Epithelial cell of esophagus (primary cell): Measurements from ENCODE around the genes SLAMF9, PEA15 and CD84.

DNA sequence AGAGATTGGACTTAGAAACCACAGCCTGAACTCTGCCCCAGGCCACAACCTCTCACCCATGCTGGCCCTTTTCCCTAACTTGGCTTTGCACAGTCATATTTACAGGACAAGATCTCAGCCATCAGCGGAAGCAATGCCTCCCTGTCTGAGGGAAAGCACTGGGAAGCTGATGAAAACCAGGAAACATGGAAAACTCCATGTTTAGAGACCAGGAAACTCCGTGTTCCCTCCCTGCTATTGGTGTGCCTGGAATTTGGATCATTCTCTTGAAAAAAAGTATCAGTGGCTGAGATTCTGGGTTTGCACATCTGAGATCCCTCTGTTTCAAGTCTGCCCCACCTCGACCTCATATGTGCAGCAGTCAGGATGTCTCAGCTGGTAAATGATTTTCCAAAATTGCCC, 8.7 kb downstream of the CRP start:
- RRBS, result no CpG with 5 or more reads among the region's 3 CpGs

DNA sequence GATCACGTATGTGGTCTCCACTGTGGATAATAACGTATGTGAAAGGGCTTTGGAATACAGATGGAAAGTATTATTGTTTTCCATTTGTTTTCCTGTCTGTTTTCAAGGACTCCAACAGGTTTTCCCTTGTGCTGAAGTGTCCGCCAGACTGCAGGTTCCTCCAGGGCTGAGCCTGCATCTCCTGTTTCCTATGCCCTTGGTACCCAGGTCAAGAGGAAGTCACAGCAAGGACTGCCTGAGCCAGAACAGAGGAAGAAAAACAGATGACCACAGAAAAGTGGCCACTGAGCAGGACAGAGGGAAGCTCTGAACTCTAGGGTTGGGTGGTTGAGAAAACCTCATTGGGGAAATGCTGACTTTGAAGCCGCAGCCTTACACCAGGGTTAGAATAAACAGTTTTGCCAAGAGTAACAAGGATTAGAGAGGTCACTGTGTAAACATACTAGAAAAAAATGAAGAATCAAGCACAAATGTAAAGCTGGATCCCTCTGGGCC, 3.9 kb downstream of the CFAP45 start:
- RRBS, result no CpG with 5 or more reads among the region's 4 CpGs

- RRBS, result no CpG with 5 or more reads among the region's 11 CpGs
Observed at GRCh38 chr1:159936283-159936684, 9.1 kb downstream of the IGSF9 start.

- RRBS, result 0% methylated on average over 1 of the region's 13 CpGs
Observed at GRCh38 chr1:159936685-159937833, 8.4 kb downstream of the IGSF9 start.

DNA sequence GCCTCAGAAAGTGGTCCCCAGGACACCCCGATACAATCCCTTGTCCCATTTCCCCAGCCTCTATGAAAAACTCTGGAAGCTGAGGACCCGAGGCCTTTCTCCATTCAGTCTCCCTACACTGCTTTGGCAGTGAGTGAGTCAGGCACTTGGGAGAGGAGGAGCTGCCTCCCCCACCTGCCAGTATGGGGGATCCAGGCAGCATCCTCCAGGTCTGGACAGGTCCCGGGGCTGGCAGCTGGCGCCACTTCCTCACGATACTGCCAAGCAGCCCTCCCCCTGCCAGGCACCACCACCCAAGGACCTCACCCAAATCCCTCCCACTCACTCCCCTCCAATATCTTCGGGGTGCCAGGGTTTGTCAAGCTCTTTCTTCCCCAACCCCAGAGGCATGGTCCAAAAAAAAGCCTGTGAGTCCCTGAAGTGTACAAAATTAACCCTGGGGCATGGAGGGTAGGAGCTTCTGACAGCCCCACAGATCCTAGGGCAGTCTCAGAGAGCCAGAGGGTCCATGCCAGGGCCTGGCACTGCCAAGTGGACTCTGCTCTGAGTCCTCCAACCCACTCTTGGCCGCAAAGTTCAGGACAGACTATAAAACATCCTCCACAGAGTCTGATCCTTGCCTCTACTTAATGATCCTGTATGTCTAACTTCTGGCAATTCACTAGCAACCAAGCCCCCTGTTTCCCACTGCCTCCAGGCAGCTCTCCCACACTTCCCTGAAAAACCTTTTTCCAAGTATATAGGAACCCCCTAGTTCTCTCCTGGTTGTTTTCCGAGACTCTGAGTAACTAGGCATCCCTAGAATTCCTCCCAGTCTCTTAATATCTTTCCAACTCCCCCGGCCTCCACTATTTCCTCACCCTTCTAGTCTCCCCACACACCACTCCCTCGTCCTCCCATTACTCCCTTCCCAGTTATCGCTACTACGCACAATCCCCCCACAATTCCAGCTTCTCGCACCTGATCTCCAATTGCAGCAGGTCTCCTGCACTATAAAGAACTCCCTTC, 931 bp downstream of the IGSF9 start:
- RRBS, result no CpG with 5 or more reads among the region's 13 CpGs

GRCh38 chr1:159954131-159954684, at the start of gene SLAMF9:
SLAMF9 (minus strand) TSS chr1:159954237.
- RRBS, result no CpG with 5 or more reads among the region's 6 CpGs

GRCh38 chr1:160046409-160047081, 14.8 kb upstream of the PIGM start:
- RRBS, result 2% methylated on average over 3 of the region's 11 CpGs

- RRBS, result 1% methylated on average over 15 of the region's 46 CpGs
Observed at GRCh38 chr1:160204936-160205632, at the start of gene PEA15. PEA15 (plus strand) TSS chr1:160205384.

GRCh38 chr1:160217267-160217946, 12.2 kb downstream of the PEA15 start:
- RRBS, result no CpG with 5 or more reads among the region's 11 CpGs

- RRBS, result no CpG with 5 or more reads among the region's 3 CpGs
Observed at GRCh38 chr1:160376446-160376945, 9.6 kb downstream of the NHLH1 start.

GRCh38 chr1:160399515-160400224, 694 bp upstream of the VANGL2 start:
- RRBS, result no CpG with 5 or more reads among the region's 17 CpGs

- RRBS, result no CpG with 5 or more reads among the region's 1 CpG
Observed at GRCh38 chr1:160429657-160430125, 29.3 kb downstream of the VANGL2 start.

- RRBS, result no CpG with 5 or more reads among the region's 6 CpGs
Observed at GRCh38 chr1:160549121-160549786, 26.2 kb upstream of the SLAMF6 start.

- RRBS, result no CpG with 5 or more reads among the region's 3 CpGs
Observed at GRCh38 chr1:160579021-160579642, at the start of gene CD84. CD84 (minus strand) TSS chr1:160579496.

DNA sequence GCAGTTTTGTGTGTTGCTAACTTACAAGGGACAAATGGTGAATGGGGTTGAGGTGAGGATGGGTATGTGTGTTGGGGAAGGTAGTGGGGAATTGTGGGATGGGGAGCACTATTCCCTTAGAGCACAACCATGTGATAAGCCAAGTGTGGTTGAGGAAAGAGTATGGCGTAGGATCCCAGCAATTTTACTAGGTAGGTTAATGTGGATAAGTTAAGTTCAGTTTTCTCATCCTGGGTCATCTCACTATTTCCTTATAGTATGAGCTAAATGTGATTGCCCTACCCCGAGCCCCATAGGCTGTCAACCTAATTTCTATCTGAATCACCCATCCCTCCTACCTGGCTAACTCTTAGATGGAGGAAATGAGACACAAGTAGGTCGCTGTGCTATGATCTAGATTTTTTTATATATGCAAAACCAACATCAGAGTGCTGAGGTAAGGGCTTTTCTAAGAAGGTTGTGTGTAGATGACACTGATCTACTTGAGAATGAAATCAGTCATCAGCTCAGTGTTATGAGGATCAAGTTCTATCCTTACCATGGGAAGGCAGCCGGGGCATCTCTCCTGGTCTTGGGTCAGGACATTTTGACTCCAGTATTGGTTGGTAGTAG, 23.8 kb downstream of the SLAMF1 start:
- RRBS, result no CpG with 5 or more reads among the region's 4 CpGs

DNA sequence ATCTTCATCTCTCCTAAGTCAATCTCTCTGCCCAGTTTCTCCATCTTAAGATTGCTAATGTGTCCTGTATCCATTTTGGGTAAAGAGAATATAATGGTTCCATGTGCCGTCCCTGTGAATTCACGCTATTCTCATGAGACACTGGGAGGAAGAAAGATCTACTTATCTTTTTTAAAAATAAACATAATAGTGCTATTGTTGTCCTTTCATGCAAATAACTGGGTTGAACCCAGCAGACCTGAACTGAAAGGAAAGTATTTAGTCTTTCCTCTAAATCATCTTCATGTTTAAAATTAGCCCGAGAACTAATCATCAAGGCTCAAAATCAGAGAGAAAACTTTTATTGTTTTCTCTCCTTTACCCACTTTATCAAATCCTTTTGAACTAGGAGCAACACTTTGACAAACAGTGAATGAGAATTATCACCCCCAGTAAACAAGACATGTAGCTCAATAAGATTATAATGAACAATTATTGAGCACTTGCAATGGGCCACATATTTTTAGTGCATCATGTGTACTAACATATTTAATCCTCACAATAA, 22.3 kb downstream of the SLAMF1 start:
- RRBS, result no CpG with 5 or more reads among the region's 3 CpGs

DNA sequence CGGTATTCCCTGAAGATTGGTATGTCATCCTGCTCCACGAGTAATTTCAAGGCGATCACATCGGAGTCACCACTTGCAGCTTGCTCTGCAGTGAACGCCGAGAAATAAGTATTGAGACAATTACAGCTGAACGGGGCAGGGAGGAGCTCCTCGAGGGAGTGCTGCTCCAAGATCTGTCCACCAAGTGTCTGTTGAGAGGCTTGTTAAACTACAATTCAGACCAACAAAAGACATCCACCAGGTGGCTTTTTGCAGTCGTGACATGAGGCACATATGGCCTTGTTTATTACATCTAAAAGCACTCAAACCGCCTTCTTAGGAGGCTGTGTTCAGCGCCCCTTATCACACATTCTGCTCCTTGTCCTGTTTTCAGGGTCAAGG, 12.9 kb upstream of the CD48 start:
- RRBS, result no CpG with 5 or more reads among the region's 11 CpGs

GRCh38 chr1:160744039-160744832, 5.2 kb downstream of the SLAMF7 start:
- RRBS, result no CpG with 5 or more reads among the region's 8 CpGs

DNA sequence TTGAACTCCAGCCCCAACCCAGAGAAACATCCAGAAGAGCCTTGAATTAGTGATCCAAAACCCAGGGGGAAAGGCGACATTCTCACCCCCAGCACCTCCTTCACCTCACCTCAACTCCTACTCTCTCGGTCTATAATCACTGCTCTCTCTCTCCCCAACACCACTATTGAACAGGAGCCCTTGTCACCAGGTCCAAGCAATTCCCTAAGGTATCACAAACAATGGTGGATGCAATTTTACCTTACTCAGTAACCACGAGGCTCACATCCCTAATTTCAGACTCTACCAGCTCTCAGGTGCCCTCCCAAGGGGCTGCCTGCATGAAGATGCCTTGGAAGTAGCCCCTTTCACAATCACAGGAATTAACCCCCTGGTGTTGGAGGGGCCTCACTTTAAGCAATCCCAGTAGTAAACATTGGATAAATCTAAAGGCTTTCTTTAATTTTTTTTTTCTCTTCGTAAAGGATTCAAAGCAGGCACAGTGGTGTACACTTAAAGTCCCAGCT, 1.6 kb upstream of the ARHGAP30 start:
- RRBS, result no CpG with 5 or more reads among the region's 4 CpGs

- RRBS, result no CpG with 5 or more reads among the region's 11 CpGs
Observed at GRCh38 chr1:161085149-161086029, 4.0 kb downstream of the NECTIN4 start.